Sigmoid colon (tissue), 4 donors: ENCODE measurements around the gene FANCI.

DNA sequence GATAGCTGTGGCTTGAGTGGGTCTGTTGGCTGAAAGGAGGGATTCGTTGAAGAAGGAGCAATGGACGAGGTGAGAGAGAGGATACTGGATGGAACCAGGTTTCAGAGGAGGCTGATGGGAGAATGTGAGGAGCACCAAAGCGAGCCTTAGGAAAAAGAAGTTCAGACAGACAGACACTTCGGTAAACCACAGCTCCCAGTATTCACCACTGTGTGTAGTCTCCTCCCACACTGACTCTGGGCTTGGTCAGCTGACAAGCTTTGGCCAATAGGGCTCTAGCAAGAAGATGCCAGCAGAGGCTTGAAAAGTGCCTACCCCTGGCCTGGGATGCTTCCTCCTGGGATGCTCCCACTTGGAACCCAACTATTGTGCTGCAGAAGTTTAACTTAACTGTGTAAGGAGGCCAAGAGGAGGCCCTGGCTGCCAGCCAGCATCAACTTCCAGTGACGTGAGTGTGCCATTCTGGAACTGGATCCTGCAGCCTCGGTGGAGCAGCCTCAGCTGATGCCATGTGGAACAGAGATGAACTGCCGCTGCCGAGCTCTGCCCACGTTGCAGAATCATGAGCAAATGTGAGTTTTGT lies 47.4 kb upstream of the ABHD2 start:
- PRO-cap: bidirectional peak, plus-strand start at position 504 of the sequence, minus-strand start at position 203 of the sequence
- RAMPAGE, long total RNA, 4 experiments: no peak in any of the 4 experiments

DNA sequence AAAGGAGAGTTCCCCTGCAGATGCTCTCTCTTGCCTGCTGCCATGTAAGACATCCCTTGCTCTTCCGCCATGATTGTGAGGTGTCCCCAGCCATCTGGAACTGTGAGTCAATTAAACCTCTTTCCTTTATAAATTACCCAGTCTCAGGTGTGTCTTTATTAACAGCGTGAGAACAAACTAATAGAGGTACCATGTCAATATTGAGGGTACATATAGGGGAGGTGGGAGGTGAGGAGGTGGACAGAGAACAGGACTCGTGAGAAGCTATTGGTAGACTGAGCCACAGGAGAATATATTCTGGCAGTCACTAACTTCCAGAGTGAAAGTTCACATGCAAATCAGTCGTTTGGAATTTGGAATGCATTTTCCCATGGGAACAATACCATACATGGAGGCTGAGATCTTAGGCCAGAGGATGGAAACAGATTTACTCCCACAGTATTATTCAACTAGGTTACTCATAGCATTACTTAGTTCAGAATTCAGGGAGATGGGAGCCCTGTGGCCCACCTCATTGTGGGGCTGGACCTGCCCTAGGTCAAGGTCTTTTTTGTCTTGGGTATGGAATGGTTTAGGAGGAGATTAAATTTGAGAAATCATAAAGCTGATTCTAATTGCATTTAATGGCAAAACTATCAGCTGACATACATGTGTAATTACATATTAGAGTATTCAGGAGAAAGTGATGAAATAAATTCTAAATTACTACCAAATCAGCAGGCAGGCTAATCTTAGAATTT lies 36.4 kb upstream of the ABHD2 start:
- PRO-cap: unidirectional peak, plus-strand start at position 478 of the sequence
- RAMPAGE, long total RNA, 4 experiments: no peak in any of the 4 experiments

DNA sequence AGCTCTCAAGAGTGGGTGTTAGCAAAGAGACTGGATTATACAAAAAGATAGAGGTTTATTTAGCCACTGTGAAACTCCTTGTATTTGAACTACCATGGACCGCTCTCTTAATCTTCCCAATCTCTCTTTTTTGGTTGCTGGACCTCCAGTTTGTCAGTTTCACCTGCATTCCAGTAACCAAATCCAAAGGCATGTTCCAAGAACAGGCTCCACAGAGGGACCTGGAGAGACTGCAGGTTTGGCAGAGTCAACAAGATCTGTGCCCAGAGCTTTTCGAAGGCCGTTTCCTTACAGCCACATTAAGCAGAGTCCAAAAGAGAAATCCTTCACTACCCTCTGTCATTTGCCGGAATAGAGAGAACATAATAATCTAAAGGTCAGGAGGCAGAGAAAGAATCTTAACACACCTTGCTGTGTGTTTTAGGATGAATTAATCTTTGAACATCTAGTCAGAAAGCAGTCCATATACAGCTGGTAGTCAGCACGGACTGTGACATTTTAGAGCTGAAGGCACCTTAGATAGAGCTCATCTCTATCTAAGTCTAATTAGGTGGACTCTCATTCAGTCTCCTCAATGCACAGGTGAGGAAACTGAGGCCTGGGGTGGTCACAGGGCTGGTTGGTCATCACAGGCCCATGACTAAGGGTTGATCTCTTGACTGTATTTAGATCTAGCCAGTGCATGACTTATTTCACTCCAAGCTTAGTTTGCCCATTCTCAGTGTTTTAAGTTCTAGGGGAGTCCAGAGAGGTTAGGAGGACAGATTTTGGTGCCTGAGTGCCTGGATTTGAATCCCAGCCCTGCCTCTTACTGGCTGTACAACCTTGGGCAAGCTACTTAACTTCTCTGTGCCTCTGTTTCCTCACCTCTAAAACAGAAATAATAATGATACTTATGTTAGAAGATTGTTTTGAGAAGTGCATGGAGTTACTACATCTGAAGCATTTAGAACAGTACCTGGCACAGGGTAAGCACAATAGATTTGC lies 1.4 kb downstream of the ABHD2 start:
- PRO-cap: no peak
- RAMPAGE, long total RNA, 4 experiments: no peak in any of the 4 experiments

GRCh38 chr15:89090612-89091719 lies 2.7 kb downstream of the ABHD2 start:
- PRO-cap: bidirectional peak, plus-strand start at chr15:89090913, minus-strand start at chr15:89090759
- RAMPAGE, long total RNA, 4 experiments: no peak in any of the 4 experiments

GRCh38 chr15:89095363-89095711 lies 7.1 kb downstream of the ABHD2 start:
- PRO-cap: no peak
- RAMPAGE, long total RNA, 4 experiments: no peak in any of the 4 experiments

- PRO-cap: unidirectional peak, minus-strand start at chr15:89105223
- RAMPAGE, long total RNA, 4 experiments: no peak in any of the 4 experiments
Observed at GRCh38 chr15:89105097-89105549, 16.9 kb downstream of the ABHD2 start.

DNA sequence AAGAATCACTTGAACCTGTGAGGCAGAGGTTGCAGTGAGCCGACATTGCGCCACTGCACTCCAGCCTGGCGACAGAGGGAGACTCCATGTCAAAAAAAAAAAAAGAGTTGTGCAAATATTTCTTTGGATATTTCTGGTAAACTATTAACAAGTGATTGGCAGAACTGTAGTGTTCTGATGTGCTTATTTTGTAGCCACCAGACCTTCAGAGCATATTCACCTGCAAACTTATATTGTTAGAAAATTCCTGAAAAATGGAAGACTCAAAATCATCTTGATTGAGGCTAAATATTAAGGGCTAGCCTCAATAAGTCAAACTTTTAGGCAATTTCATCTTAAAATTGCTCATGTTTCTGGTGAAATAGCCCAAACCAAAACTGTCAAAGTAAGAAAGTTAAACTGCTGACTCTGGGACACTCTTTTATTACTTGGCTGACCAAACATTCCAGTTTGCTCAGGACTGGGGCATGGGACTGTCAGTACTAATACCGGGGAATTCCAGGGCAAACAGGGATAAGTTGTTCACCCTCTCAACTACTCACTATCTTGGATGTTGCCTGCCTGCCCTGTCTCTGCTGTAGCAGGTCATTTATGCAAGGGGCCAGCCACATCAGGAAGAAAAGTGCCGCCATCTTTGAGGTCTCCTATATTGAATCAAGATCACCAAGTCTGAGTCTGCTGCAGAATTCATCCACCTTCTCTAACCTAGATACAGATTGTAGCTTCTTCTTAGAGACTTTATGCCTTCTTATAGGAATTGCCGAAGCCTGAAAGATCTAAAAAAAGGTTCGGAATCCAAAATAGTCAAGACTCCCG lies 37.1 kb downstream of the ABHD2 start:
- PRO-cap: no peak
- RAMPAGE, long total RNA, 4 experiments: no peak in any of the 4 experiments

DNA sequence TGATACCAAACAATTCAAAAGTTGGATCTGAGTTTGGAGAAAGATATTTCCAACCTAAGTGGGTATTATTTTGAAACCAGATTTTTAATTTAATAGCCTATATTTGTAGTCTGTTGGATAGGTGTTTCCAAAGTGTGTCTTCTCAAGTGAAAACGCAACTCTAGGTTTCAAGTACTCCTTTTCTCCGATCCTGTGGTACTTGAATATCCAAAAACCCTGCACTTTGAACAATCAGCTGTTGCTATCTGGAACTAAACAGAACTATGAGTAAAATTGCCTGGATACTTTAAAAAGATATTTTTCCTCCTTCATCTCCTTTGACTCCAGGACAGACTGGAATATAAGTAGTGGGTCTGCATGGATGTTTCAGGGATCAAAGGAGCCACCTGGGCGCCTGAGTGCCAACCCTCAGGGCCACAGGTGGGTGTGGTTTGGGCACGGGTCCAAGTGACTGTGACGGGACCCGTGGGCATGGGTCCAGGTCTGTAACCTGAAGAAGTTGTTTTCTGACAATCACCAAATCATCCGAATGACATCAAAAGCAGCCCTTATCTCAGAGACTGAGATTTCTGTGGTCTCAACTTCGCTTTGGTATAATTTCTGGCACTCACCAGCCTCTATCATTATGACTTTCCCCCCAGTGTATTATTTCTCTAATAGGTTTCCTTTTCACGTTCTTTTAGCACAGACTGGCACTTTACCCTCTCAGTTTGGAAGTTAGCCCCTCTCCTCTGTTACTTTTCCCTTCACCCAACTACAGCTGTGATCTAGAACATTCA lies 24.5 kb downstream of the RLBP1 start:
- PRO-cap: no peak
- RAMPAGE, long total RNA, 4 experiments: no peak in any of the 4 experiments

DNA sequence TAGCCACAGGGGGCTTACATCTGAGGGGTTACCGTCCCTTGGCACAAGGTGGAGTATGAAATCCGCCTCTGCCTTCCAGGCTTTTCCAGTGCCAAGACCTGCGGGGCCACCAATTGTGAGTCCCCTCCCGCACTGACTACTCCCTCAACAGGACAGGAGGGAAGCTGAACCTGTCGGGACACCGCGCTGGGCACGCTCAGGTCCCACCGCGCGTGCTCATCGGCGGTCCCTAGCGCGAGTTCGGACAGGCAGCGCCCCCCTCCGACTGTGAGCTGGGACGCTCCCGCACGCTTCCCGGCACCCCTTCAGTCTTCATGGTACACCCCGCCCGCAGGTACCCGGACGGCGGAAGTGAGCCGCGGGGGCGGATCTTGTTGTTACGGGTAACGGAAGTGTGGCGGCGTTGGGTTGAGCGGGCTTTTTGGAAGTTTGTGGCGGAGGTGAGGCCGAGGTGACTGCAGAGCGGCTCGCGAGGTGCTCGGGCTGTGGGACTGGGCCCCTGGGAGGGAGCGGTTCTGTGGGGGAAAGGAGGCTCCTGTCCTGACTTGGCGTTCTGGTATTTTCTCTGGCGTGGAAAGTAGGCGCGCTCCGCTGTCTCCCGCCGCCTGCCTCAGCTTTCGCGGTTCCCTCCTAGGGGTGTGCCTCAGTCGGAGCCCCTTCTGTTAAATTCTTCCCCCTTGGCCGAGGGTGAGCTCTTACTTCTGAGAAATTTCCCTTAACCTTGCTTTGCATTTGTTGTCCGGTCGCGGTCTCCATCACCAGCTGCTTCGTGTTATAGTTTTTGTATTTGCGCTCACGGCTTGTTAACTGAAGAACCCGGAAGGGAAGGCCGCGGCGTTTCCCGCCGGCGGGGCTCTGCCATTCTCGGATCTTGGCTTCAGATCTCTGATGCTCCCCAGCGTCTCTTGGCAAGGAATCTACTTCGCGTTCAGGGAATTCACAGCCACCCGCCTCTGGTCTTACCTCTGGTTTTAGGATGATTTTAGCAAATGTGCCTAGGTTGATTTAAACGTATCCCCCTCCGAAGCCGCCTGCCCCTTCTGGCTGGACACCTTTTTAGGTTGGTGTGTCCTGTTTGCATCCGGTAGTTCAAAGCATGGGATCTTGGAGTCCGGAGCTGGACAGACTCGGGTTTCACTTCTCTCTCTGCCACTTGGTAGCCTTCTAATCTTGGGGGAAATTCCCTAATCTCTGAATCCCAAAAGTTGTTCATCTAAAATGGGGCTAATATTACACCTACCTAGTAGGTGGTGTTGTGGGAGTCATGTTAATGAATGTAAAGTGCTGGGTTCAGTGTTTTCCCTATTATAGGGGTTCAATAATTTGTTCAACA lies at the start of gene FANCI:
FANCI (plus strand) TSS at position 386 of the 1,333 bp plus-strand sequence.
- PRO-cap: bidirectional peak, plus-strand start at position 439 of the sequence, minus-strand start at position 307 of the sequence
- RAMPAGE, long total RNA, 4 experiments: start-site peak on the plus strand in 2 of 4 experiments, centred at positions 397 to 407 of the sequence, 6 to 17 reads per replicate

DNA sequence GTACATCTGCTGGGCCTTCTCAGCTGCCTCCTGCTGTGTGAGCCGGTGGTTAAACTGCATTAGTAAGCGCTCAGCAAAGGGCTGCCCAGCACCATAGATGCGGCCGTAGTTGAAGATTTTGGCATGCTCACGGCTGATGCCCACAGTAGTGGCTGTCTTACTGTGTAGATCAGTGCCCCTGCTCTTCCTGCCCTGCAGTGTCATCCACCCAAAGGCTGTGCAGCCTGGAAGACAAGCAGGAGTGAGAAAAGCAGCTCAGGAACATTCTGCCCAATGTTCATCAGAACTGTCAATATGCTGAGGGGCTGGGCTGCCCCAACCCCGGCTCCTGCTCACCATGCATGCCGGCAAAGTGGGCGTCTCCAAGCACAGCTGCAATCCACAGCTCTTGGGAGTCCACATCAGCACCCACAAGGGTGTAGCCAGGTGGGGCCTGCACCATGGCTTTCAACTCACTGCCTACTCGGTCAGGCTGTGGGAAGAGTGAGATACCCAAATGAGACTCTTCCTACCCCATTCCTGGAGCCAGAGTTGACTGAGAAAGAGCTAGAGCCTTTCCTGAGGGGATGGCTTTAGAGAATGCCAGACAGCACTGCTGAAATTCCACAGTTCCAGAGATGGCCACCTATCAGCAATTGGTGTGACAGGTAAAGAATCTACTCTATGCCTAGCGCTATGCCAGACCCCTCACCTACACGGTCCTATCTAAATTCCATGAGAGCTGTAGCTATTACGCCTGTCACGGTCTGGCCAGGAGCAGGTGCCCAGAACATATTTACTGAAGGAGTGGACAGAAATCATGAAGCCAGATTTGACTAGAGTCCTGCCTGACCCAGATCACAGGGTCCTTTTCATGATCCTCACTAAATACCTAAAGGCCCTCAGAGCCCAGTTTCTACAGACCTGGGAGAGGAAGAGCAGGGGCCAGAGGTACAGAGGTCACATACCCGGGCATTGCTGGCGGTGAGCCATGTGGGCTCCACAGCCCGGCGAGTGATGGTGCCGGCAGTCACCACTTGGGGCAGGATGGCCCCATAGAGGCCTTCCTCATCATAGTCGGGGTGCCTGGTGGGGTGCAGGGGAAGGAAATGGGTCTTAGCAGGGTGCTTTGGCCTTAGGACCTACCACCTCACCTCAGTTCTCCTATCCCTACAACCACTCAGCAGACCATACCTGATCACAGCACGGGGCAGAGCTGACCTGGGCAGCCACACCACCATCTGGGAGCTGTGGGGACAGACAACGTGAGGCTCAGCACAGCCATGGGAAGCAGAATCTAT lies 13.4 kb downstream of the POLG start:
- PRO-cap: no peak
- RAMPAGE, long total RNA, 4 experiments: no peak in any of the 4 experiments

DNA sequence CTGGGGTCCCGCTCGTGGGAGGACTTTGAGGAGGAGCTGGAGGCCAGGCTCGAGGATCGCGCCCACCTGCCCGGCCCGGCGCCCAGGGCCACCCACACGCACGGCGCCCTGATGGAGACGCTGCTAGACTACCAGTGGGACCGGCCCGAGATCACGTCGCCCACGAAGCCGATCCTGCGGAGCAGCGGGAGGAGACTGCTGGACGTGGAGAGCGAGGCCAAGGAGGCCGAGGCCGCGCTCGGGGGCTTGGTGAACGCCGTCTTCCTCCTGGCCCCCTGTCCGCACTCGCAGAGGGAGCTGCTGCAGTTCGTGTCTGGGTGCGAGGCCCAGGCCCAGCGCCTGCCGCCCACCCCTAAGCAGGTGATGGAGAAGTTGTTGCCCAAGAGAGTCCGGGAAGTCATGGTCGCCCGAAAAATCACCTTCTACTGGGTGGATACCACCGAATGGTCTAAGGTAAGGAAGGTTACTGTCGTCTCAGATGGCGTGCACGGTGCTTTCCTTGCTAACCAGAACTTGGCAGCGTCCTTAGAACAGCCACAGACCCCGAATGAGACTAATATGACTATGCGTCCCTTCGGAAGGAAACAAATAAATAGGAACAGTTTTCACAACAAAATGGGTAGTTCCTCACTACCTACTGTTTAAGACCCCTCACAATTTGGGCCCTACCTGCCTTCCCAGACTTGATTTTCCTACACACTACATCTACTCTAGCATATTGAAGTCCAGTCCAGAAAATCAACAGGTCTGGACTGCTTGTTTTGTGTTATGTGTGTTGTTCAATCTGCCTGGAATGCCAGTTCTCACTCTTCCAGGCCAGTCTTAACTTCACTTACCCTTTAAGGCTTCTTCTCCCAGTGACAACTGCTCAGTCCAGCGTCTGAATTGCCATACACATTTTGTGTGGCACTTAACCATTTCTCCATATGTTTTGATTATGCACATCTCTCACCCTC lies 797 bp downstream of the TICRR start:
- PRO-cap: no peak
- RAMPAGE, long total RNA, 4 experiments: no peak in any of the 4 experiments

DNA sequence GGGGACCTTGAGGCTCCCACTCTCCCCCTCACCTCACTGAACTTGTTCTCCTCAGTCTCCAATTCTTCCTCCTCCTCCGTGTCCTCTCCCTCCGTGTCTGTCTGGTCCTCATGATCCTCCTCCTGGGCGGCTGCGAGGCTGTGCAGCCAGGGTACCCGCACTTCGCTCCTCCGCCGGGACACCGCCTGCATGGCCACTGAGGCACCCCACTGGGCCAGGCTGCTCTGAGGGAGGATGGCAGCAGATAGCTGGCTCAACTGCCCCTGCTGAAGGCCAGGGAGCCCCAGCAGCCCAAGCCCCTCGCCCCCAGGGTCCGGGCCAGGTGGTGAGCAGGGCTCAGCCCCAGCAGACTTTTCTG lies 11.6 kb downstream of the PLIN1 start:
- PRO-cap: no peak
- RAMPAGE, long total RNA, 4 experiments: start-site peak on the minus strand in 1 of 4 experiments, centred at position 139 of the sequence, 22 reads per replicate

- PRO-cap: no peak
- RAMPAGE, long total RNA, 4 experiments: no peak in any of the 4 experiments
Observed at GRCh38 chr15:89683026-89683881, 4.1 kb upstream of the PLIN1 start.

DNA sequence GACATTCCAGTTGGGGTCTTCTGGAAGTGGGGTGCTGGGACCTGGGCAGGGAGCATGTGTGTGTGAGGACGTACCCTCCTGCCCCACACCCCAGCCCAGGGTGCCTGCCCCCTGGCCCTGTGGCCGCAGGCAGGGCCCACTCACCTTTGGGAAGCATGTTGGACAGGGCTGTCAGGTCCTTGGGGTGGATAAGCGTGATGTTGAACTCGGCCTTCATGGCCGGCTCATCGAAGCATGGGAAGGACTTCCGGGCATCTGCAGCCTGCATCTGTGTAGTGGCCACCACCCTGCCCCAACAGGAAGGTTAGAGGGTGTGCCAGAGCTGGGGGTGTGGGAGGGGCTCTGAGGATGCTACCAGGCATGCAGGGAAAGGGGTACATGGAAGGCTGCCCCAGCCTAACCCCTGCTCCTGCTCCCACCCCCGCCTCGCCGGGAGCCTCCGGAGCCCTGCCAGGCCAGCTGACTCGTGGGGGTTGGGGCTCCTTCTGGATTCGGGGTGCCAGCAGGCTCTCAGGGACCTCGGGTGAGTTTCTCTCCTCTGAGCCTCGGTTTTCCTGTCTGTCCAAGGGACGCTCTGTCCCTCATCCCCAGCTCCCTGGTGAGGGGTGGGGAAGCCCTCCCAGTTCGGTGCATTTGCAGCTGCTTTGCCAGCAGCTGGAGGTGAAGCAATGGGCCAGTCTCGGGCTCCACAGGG lies 9.3 kb downstream of the ANPEP start:
- PRO-cap: no peak
- RAMPAGE, long total RNA, 4 experiments: no peak in any of the 4 experiments

GRCh38 chr15:89805871-89807164 lies 8.3 kb downstream of the ANPEP start:
- PRO-cap: no peak
- RAMPAGE, long total RNA, 4 experiments: no peak in any of the 4 experiments

- PRO-cap: no peak
- RAMPAGE, long total RNA, 4 experiments: no peak in any of the 4 experiments
Observed at GRCh38 chr15:89809583-89810164, 5.0 kb downstream of the ANPEP start.

GRCh38 chr15:89828194-89829171 lies 13.8 kb upstream of the ANPEP start:
- PRO-cap: no peak
- RAMPAGE, long total RNA, 4 experiments: no peak in any of the 4 experiments

DNA sequence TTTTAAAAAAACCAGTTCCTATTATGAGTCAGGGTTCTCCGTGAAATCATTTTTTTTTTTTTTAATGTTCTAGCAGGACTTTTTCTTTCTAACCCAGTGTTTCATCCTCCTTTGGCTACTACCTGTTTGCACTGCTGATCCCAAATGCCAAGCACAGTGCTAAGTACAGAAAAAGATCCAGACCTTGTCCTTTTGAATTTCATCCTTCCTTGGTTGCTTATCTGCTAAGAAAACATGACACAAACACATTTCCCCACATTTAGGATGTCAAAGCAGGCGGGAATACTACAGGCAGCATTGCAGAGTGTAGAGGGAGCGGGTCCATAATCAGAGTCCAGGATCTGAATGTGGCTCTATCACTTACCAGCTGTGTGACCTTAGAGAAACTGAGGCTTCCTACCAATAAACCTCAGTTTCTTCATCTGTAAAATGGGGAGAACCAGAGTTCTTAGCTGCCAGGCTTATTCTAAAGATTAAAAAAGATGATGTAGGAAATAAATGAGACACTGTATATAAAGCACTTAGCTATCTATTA lies 37.2 kb upstream of the ANPEP start:
- PRO-cap: no peak
- RAMPAGE, long total RNA, 4 experiments: no peak in any of the 4 experiments

- PRO-cap: no peak
- RAMPAGE, long total RNA, 4 experiments: no peak in any of the 4 experiments
Observed at GRCh38 chr15:89999501-90000061, 1.5 kb upstream of the ZNF710 start.

- PRO-cap: no peak
- RAMPAGE, long total RNA, 4 experiments: no peak in any of the 4 experiments
Observed at GRCh38 chr15:90081560-90082104, 20.6 kb downstream of the IDH2 start.